ENCODE data around the gene ARHGAP31.

DNA sequence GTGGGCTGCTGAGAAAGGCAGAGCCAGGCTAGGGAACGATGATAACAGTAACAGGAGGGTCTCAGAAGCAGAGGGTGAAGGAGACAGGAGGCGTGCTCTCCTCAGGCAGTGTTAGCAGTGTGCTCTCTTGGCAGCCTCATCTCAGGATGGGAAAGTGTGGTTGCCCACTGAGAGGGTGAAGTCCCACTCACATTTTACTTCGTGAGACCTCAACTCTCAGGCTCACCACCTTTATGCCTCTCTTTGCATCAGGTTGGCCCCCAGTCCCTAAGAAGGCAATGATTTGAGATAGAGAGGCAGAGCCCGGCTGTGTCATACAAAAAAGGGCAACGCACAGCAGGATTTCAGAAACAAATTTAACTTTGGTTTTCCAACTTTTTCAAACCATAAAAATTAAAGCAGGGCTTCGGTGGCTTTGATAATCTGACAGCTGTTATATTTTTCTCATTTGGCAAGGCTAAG lies 24.6 kb downstream of the TIGIT start:
- CAGE, long polyA plus RNA, result no peak
- RRBS, result no CpG with 5 or more reads among the region's 6 CpGs

DNA sequence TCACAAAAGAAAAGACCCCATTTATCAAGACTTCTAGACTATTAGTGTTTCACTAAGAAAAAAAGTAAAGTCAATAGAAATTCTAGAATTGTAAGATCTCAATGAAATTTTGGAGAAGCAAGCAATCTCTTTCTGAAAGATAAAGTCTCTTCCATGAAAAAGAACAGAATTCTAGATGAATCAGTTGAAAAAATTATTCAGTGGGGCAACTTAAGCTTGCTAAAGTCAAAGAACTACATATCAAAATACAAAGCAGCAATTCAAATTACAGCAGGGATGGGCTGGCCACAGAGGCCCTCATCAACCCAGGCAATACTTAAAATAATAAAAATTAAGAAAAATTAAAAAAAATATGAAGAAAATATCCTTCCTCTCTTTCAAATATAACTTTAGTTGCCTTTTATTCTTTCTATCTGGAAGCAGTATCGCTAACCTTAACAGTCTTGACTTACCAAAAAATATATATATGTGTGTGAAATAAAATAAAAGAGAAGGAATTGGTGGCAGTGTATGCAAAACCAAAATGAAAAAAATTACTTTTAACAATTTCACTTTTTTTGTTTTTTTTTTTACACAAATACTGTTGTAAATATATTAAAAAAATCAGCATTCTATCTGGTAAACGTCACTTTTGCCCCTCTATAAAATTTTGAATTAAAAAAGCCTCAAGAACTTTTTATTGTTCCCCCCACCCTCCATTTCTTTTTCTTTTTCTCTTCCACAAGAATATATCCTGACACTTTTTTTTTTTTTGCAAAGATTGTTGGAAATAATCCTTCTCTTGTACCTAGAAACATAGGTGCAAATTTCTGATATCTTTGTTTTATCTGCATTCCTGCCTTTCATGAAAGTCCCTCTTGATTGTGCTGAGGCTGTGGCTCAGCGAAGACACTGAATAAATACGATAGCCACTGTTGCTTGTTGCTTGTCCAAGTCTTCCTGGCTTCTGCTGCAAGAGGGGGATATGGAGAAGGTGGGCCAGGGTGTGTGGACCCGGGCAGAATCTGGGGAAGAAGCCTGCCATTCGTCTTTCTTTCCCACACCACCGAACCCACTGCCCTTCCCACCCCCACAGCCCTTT lies 43.9 kb downstream of the TIGIT start:
- CAGE, long polyA plus RNA, result no peak
- RRBS, result no CpG with 5 or more reads among the region's 7 CpGs

GRCh38 chr3:114584362-114585155 lies 290.7 kb downstream of the TIGIT start:
- CAGE, long polyA plus RNA, result no peak
- RRBS, result no CpG with 5 or more reads among the region's 7 CpGs

DNA sequence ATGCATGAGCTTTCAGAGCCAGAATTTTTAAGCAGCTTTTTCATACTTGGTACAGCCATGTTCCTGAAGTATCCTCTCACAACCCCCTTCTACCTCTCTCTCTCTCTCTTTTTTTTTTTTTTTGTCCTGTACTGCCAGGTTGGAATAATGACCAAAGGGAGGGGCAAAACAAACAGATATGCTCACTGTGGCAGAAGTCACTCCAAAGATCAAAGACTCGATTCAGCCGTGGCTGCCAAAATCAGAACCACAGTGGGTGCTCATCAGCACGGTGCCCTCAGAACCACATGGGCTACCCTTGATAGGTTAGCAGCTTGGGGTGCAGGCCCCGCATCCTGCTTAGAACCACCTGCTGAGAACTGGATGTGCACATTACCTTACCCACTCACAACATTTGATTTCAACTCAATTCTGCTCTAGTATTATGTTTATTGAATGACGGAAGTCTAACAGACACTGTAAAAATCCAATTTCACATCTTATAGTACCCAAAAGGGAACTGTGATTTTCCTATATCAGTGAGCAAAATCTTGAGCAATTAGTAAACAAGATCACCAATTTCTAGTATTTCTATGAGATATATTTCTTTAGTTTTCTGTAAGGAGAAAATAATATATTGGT lies 382.8 kb downstream of the ZBTB20 start:
- CAGE, long polyA plus RNA, result no peak
- RRBS, result no CpG with 5 or more reads among the region's 5 CpGs

DNA sequence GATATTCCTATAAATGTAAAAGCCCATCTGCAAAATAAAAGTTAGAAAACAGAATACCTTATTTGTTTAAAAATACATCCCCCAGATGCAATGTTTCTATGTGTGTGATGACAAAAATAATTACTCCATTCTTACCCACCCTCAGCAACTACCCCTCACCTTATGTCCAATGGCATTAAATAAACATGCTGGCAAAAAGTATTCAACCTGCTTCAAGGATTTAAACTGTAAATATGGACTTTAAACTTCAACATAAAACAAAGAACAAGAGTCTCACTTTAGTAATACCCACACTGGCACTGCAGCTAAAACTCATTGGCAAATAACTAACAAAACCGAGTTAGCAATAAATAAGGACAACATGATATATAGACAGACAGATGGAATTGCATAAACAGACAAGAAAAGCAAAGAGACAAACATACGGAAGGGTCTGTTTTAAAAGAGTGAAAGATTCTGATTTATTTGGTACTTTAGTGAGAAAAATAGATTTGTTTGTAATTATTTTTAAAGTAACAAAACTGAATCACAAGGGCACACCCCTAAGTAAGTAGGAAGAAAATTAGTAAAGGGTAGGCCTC lies 47.6 kb downstream of the ZBTB20 start:
- CAGE, long polyA plus RNA, result no peak
- RRBS, result no CpG with 5 or more reads among the region's 2 CpGs

DNA sequence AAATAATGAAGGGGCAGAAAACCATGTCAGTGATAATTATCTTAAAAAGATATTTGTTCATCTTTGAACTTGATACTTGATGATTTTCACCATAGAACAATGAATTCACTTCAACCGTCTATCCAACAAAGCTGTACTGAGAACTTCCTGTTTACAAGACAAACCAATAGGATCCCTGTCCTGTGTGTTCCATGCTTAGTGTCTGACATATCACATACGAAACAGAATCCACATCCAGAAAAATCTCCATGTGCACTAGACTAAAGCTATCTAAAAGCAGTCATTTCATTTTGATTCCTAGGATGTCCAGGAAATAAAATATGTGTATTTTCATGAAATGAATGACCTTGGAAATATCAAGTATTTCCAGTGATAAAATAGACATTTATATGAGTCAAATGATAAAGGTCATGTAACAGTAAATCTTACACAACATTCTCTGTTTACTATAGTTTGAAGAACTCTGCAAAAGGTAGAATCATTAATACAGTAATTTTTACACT lies 507.0 kb upstream of the LSAMP start:
- CAGE, long polyA plus RNA, result no peak
- RRBS, result no CpG with 5 or more reads among the region's 2 CpGs

- CAGE, long polyA plus RNA, result no peak
- RRBS, result no CpG with 5 or more reads among the region's 3 CpGs
Measured at GRCh38 chr3:117427544-117427840, 982.2 kb upstream of the LSAMP start.

DNA sequence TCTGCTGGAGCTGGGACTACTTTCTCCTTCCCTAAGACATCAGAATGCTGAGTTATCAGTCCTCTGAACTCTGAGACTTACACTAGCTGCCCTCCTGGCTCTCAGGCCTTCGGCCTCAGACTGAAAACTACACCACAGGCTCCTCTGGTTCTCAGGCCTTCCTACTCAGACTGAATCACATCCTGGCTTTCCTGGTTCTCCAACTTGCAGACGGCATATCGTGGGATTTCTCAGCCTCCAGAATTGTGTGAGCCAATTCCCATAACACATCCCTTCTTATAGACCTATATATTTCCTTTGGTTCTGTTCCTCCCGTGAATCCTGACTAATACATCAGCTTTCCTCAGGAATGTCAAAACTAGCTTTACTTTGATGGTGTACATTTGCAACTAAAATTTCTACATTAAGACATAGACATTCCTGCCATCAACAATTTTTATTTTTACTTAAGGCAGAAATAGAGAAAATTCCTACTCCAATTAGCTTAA lies 1247.4 kb upstream of the LSAMP start:
- CAGE, long polyA plus RNA, result no peak
- RRBS, result no CpG with 5 or more reads among the region's 4 CpGs

- CAGE, long polyA plus RNA, result no peak
- RRBS, result no CpG with 5 or more reads among the region's 10 CpGs
Measured at GRCh38 chr3:118810594-118811047, 224.0 kb downstream of the IGSF11 start.

DNA sequence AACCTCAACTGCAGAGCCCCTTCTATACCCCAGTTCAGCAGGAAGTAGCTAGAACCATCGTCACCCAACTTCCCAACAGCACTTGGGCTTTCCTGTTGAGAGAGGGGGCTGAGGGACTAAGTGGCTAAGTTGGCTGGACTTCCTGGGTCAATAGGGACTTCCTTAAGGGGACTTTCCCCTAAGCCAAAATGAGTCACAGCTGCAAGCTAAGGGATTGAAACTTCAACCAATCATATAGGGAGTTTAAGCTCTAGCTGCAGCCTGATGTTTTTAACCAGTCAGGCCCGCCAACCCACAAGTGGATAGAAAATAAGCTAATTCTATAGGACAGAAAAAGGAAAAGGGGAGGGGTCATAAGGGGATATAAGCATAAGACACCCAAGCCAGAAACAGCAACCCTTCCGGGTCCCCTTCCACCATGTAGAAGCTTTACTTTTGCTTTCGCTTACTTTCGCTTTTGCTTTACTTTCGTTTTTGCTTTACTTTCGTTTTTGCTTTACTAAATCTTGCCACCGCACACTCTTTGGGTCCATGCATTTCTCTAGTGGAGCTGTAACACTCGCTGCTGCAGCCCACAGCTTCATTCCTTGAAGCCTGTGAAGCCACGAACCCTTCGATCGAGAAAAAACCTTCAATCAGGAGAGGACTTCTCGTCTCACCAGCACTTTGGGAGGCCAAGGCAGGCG lies 182.9 kb downstream of the IGSF11 start:
- CAGE, long polyA plus RNA, result no peak
- RRBS, result no CpG with 5 or more reads among the region's 14 CpGs

GRCh38 chr3:118991840-118992247 lies 42.8 kb downstream of the IGSF11 start:
- CAGE, long polyA plus RNA, result no peak
- RRBS, result no CpG with 5 or more reads among the region's 3 CpGs

- CAGE, long polyA plus RNA, result no peak
- RRBS, result no CpG with 5 or more reads among the region's 7 CpGs
Measured at GRCh38 chr3:119033182-119033916, 1.3 kb downstream of the IGSF11 start.

GRCh38 chr3:119219023-119219469 lies 21.6 kb downstream of the B4GALT4 start:
- CAGE, long polyA plus RNA, result no peak
- RRBS, result no CpG with 5 or more reads among the region's 4 CpGs

DNA sequence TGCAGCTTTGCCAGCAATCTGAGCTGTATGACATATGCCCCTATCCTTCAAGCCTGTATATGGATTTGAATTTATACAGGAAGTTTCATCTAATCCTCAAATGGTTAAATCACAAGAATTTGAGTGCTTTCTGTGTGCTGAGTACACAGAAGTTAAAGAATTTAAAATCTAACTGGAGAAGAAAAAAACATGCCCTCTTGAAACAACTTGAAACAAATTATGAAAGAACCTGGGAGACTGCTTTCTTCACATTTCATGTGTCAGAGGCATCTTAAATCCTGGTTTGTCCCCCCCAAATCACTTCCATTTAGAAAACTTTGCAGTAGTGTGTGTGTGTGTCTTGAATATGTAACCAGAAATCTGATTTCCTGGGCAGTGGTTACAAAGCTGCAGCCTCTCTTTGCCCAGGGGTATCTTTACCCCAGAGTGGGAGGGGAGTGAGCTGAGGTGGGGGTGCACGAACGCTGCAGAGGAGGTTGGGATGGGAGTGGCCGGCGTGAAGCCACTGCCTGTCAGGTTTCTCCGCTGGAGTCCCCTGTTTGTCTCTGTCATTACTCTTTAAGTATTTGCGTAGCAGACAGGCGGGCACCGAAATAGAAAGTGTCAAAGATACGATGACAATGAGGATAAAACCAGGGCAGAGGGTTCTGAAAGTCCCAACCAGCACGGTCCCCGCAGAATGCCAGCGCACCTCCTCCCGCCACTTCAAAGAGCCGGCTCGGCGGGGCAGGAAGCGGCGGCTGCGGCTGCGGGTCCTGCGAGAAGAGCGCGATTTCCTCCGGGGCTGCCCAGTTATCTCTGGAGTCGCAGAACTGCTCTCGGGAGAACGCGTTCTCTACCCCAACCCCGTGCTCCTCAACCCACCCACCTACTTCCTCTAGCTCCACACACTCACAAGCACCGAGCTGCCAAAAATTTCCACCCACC lies 541 bp upstream of the ARHGAP31 start:
- CAGE, long polyA plus RNA, result no peak
- RRBS, result 3% methylated on average over 11 of the region's 30 CpGs

DNA sequence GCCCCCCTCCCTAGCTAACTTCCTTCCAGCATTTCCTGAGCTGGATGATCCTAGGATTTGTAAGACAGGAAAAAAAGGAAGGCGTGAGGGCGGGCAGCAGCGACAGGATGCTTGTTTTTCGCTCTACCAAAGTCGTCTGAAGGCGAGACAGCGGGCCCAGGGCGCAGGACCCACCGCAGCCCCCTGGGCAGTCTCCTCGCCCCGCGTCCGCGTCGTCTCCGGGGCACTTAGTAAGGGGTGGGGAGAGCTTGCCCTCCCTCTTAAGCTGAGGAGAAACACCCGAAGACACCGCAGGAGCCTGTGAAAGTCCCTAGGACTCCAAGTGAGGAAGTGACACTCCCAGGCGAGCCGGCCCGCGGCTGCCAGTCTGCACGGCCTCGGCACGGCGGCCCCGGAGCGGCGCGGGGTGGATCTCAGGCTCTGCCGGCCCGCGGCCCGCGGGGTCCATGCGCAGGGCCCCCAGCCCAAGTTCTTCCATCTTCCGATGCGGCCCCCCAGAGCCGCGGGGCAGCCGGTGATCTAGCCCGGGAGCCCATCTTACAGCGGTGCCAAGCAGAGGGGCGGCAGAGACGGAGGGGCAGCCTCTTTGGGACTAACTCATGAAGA lies at the start of gene ARHGAP31:
ARHGAP31 (plus strand) TSS at position 78 of the 606 bp plus-strand sequence.
- CAGE, long polyA plus RNA, result no peak
- RRBS, result 2% methylated on average over 19 of the region's 45 CpGs

DNA sequence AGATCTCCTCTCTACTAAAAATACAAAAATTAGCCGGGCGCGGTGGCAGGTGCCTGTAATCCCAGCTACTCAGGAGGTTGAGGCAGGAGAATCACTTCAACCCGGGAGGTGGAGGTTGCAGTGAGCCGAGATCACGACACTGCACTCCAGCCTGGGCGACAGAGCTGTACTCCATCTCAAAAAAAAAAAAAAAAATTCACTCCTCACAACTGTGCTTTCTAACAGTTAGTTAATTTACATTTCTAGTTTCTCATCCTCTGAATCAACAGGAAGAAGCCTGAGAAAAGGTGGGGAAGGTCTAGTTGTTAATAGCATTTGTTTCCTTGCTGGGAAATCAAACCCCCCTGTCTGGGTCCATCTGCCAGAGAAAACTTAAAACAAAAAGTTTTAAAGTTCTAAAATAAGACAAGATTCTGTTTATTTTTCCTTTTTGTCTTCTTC lies 62.4 kb downstream of the TMEM39A start:
- CAGE, long polyA plus RNA, result no peak
- RRBS, result no CpG with 5 or more reads among the region's 7 CpGs

DNA sequence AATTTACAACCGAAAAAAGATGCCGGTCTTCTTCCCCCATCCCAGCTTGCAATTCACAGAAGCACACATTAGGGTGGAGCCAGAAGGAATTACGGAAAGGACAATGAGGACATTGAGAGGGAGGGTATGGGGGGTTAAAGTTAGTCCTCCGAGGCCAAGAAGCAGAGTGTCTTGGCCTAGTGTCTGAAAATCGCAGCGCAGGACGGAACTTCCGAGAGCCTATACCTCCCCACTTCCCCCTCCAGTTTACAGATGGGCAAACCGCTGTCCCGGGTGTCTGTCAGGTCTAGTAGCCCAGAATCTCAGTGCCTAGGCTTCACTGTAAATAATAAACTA lies 788 bp downstream of the ADPRH start:
- CAGE, long polyA plus RNA, result no peak
- RRBS, result no CpG with 5 or more reads among the region's 10 CpGs

DNA sequence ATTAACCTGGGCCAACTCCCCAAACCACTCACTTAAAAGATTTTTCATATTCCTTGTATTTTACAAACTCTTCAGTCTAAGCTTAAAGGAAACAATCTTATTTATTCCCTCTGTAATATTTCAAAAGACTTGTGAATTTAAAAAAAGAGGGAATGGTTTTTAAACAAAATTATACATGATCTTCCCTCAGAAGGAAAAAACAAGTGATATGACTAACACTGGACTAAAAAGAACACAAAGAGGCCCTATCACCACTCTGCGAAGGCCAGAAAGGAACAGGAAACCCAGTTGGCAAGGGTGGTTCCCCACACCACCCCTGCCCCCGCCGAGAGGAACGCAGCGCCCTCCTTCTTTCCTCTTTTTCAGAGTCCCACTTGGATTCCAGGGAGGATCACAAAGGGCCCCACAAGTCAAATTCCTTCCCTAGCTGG lies 29.6 kb downstream of the PLA1A start:
- CAGE, long polyA plus RNA, result no peak
- RRBS, result no CpG with 5 or more reads among the region's 5 CpGs

DNA sequence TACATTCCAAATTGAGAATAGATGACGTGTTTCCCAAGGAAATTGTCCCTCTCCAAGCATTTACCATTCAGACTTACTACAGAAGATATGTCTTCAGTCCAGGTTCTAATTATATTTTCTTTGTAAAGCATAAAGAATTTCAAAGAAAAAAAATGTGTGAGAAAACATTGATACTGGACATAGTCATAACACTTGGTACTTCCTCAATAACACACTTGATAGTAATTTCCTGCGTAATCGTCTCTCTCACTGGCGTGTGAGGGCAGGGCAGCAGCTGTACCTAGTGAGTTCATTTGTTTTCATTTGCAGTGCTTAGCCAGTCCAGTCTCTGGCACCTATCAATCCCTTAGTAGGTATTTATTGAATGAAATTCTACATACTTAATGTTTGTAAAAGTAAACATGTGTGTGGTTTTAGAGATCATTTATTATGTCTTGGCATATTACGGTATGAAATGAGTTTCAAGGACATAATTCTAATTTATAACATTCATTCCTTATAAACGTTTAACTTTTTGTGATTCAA lies 12.1 kb upstream of the NR1I2 start:
- CAGE, long polyA plus RNA, result no peak
- RRBS, result no CpG with 5 or more reads among the region's 6 CpGs

GRCh38 chr3:119979283-119979706 lies 115.0 kb downstream of the GSK3B start:
- CAGE, long polyA plus RNA, result no peak
- RRBS, result no CpG with 5 or more reads among the region's 2 CpGs

Data from AG04450 (cell line).